Right ventricle myocardium (tissue), 1 donor: ENCODE measurements around a stretch of chr17.

GRCh38 chr17:17056064-17056793 is 14.0 kb downstream of the MPRIP start:
- PRO-cap, 2 experiments: no peak in any of the 2 experiments

- PRO-cap, 2 experiments: no peak in any of the 2 experiments
These were observed 1.7 kb downstream of the FLCN start for GRCh38 chr17:17235302-17235696.

DNA sequence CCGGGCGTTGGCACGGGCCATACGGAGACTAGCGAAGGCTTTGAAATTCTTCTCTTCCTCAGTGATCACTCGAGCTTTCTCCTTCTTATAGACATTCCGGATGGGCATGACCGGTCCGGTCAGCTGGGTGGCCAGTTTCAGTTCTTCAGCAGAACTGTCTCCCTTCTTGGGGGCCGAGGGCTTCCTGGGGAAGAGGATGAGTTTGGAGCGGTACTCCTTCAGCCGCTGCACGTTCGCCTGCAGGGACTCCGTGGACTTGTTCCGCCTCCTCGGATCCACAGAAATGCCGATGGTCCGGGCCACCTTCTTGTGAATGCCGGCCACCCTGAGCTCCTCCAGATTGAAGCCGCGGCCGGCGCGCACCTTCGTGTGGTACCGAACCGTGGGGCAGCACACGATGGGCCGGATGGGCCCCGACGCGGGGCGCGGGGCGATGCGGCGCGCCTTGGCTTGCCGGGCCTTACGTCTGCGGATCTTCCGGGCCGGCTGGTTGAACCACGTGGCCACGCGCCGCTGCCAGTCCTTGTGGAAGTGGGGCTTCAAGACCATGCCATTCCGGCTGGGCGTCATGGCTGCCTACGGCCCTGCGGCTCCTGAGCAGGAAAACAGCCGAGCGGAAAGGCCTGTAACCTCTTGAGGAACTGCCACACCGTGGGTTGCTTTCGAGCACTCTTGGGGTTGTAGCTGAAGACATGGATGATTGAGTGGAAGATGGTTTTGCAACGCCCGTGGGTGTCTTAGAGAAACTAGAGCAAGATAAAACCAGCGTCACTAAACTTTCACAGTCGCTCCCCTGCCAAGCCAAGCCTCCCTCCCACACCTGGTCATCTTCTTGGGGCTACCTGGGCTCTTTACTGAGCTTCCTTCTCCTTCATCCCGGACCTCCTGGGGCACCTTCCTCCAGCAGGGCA is 80.5 kb downstream of the NT5M start:
- PRO-cap, 2 experiments: no peak in any of the 2 experiments

DNA sequence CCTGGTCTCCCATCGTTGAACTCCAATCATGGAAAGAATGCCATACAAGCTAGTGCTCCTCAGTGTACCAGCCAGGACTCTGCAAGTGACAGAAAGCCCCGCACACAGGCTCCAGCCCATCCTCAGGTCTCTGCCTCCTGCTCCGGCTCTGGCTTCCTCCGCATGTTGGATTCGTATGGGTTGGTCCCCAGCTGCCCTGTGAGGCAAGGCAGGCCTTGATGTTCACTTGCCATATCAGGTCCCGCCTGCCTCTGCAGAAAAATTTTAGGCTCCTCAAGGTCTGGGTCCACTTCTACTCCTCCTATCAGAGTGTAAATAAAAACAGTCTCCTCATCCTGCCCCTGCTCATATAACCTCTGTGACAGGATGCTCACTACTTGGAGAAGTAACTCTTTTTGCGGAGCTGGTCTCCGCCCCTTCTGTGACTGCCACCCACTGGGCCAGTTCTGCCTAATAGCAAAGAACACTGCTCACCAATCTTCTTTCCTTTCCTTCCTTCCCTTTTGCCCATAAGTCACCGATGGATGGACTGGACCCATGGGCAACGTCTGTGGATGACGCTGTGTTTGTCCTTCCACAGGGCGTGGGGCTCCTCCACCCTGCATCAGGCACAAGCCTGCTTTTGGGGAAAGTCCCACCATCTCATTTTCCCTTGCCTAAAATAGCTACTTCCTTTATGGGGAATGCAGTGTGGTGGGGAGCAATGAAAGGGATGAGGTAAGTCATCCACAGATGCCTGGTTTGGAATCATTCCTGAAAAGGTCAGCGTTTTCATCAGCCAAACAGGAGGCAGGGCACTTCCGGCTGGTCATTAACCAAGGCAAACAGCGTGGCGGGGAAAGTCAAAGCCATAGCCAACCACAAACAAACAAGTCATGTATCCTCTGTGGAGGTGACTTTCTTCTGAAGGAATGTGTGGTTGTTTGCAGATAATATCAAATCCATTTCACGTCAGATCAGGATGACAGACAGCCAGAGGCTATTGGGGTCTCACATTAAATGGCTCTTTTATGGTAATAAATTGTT is 30.9 kb upstream of the MED9 start:
- PRO-cap, 2 experiments: no peak in any of the 2 experiments

- PRO-cap, 2 experiments: no peak in any of the 2 experiments
These were observed 3.7 kb downstream of the RASD1 start for GRCh38 chr17:17492402-17493049.

GRCh38 chr17:17632612-17632863 is 41.0 kb upstream of the PEMT start:
- PRO-cap, 2 experiments: no peak in any of the 2 experiments

DNA sequence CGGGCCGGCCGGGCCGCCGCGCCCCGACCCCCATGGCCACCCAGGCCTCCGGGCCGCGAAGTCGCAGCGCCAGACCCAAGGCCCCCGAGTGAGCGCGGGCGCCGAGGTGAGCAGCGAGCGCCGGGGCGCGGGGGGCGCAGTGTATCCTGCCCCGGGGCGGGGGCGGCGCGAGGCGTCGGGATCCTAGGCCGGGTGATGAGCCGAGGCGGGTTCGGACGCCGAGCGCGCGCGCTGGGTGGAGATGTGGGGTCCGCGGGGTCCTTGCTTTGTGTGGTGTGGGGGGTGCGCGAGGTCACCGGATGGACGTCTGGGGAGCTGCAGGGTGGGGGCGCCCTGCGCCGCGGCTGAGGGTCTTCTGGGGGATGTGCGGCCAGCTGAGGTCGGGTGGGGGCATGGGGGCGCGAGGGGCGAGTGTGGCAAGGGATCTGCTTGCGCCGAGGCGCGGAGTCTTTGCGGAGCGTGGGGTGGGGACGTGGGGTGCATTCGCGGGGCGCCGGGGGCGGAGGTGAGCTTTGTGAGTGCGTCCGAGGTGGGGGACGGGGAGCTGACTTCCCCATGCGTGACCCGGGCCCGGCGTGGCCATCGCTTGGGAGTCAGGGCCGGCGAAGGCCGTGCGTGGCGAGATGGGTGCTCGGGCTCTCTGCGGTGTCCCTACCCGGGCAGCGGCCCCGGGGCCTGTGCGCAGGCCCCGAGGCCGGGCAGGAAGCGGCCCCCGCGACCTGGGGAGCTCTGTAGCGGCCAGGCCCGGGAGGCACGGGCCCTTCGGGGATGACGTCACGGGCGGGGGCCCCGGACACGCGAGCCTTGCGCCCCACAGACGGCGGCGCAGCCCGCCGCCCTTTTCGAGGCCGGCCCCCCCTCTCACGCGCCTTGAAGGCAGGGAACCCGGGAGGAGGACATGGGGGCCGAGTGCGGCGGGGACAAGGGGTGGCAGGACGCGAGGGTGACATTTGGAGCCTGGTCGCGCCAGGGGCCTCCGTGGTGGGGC is 724 bp downstream of the RAI1 start:
- PRO-cap, 2 experiments: peak in 2 of 2 experiments; most common plus-strand start position 168 of the sequence (in 1); most common minus-strand start position 90 of the sequence (in 2)

- PRO-cap, 2 experiments: no peak in any of the 2 experiments
These were observed 17.6 kb downstream of the RAI1 start for GRCh38 chr17:17698515-17699577.

- PRO-cap, 2 experiments: no peak in any of the 2 experiments
These were observed 42.4 kb downstream of the RAI1 start for GRCh38 chr17:17723362-17724394.

DNA sequence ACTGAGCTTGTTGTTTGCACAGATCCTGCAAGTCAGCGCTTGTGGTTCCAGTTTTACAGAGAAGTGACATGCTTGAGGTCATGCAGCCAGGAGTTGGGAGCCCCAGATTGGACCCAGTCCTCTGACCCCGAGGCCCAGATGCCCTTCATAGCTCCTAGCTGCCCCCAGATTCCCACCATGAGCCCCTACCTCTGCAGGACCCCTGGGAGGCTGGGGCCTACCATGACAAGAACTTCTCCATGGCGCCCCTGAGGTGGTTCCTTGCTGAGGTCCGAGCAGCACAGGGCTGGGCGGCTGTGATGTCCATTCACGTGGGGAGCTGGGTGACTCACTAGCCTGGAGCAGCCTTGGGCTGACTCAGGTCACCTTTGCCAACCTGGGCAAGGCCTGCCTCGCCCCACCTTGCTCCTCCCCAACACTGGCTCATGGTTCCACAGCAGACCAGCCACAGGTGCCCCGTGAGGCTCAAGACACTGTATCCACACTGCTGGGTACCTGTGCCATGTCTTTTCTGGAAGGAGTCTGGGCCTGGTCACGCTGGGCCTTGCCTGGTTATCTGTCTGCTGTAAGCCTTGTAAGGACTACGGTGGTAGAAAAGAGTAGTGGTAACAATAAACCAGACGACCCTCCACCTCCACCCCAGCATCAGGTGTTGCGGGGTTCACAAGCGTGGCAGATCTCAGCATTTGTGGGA is 47.6 kb downstream of the RAI1 start:
- PRO-cap, 2 experiments: no peak in any of the 2 experiments

GRCh38 chr17:17736751-17737244 is 55.5 kb downstream of the RAI1 start:
- PRO-cap, 2 experiments: no peak in any of the 2 experiments

DNA sequence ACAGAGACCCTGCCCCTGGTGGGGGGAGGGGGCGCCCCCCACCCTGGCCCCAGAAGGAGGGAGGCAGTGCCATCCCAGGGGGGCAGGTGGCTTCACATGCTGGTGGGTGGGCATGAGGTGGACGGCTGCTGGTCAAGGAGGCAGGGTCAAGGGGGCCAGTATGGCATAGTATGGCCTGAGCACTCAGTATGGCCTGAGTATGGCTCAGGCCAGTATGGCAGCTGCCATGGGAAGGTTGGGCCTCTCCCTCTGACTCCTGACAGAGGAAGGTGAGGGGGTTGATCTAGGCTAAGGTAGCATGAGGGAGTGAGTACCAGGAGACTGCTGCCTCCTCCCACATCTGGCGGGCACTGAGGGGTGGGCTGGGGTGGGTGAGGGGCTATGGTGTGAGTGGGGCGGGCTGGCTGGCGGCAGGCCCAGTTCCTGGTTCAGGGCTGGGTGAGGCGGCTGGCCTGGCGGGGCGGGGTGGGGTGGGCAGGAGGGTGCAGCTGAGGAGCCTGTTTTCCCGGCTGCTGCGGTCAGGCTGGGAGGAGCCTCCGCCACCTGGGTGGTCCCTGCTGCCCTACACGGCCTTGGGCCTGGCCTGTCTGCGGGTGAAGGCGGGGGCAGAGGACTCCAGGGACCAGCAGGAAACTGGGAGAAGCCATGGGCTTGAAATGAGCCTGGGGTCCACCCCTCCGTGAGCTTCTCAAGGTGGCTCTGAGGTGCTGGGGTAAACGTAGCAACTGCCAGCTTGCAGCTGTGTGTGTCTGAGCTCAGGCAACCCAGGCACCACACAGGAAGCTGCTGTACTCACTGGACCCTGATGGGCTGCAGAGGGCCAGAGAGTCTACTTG is 56.9 kb downstream of the RAI1 start:
- PRO-cap, 2 experiments: no peak in any of the 2 experiments

DNA sequence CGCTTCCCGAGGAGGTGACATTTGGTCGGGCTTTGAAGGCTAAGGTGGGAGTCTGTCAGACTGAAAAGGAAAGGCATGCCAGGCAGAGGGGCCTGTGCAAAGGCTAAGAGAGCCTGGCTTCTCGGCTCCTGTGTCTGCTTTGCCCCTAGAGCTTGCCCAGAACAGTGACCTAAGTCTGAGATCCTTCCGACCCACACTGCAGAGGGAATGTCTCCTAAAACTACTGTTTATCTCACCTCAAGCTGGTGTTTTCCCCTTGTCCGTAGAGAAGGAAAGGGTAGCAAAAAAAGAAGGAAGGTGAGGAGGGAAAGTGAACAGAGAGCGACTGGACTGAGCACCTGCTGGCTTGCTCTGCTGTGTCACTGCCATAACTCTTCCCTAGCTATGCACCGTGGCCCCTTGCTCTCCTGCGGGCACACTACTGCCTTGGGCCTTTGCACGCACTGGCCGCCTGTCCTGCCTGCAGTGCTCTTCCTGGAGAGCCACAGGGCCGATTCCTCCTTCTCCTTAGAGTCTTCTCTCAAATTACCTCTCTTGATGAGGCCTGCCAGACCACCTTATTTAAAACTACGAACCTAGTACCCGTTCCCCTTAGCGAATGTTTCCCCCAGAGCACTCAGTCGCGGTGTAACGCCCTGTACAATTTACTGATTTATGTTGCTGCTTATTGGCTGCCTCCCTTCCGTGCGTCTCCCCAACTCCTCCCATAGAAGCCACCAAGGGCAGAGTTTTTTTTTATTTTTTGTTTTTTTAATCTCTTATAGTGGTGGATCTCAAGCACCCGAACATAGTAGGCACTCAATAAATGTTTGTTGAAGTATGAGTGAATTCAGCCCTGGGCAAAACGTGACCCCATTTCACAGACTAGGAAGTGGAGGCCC is 70.2 kb downstream of the RAI1 start:
- PRO-cap, 2 experiments: no peak in any of the 2 experiments

- PRO-cap, 2 experiments: no peak in any of the 2 experiments
These were observed 75.1 kb downstream of the SREBF1 start for GRCh38 chr17:17761566-17762207.

- PRO-cap, 2 experiments: no peak in any of the 2 experiments
These were observed 40.7 kb downstream of the SREBF1 start for GRCh38 chr17:17795986-17796676.

DNA sequence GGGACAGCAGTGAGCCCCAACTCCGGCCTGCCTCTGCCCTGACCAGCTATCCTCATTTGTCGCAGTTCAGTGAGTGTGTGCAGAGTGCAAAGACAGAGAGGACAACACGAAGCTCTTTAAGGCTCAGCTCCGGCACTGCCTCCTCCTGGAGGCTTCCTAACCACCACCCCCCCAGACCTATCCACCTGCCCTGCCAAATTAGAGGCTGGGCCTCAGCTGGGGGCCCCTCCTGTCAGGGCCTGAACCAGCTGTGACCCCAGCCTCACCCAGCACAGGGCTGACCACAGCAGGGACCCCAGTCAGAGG is 9.0 kb downstream of the SREBF1 start:
- PRO-cap, 2 experiments: no peak in any of the 2 experiments

- PRO-cap, 2 experiments: no peak in any of the 2 experiments
These were observed 28.5 kb downstream of the TOM1L2 start for GRCh38 chr17:17943603-17944284.

DNA sequence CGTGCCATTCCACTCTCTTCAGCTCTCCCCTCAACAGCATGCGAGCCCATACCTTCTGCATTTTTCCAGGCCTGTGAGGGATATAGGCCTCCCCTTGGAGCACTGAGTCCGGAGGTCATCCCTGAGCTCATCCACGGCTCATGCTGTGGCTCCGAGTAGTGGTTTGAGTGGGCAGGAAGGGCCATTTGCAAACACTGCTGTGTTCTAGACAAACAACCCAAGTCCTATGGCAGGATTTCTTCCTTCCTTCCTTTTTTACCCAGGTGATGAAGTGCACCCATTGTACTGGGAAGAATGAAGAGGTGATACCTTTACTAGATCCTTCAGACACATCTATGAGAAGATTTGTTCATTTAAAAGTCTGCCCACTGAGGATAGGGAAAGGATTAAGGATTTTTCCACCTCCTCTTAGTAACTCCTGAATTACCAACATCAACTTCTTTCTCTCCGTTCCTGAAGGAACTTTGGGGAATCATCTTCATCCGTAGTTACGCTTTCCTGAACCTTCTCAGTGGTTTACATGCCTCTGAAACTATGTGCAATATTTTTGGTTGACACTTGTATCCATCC is 20.5 kb upstream of the DRG2 start:
- PRO-cap, 2 experiments: no peak in any of the 2 experiments

GRCh38 chr17:18184168-18185258 is 885 bp downstream of the ALKBH5 start:
- PRO-cap, 2 experiments: no peak in any of the 2 experiments

DNA sequence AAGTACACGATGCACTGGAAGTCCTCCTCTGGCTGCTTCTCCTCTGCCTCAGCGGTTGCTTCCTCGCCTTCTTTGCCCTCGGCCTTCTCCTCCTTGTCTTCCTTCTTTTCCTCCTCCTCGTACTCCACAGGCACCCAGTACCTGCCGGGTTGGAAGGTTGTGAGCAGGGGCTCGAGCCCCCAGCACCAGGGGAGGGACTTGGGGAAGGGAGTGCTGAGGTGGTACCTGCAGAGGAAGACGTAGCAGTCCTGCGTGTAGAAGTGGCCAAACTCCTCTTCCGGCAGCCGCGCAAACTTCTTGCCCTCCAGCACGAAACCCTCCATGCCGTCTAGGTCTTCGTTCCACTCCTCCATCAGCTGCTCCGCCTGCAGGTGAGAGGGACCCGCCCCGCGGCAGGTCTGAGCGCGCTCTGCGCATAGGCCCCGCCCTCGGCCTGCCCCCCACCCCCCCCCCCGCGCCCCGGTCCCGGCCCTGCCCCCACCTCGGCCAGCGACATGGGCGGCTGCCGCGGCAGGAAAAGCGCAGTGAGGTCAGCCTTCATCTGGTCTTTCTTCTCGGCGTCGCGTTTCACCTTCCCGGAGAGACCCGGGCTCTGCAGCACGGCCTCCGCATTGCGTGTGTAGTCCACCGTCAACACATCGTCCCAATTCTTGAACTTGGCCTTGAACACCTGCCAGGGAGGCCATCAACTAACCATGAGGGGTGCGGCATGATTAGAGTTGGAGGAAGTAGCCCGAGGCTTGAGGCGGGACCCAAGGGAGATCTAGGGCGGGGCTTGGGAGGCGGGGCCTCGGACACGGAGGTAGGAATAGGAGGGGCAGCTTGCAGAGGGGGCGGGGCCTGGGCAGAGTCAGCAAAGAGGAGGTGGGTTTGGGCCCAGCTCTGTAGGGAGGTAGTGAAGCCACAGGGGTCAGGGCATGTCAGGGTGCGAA is 11.6 kb downstream of the FLII start:
- PRO-cap, 2 experiments: no peak in any of the 2 experiments